Mesenchymal stem cell of Wharton's jelly (primary cell): Measurements from ENCODE around the genes ZNF184, H2AC15, ZNF165, ZKSCAN8, ZSCAN9 and ZSCAN26.

DNA sequence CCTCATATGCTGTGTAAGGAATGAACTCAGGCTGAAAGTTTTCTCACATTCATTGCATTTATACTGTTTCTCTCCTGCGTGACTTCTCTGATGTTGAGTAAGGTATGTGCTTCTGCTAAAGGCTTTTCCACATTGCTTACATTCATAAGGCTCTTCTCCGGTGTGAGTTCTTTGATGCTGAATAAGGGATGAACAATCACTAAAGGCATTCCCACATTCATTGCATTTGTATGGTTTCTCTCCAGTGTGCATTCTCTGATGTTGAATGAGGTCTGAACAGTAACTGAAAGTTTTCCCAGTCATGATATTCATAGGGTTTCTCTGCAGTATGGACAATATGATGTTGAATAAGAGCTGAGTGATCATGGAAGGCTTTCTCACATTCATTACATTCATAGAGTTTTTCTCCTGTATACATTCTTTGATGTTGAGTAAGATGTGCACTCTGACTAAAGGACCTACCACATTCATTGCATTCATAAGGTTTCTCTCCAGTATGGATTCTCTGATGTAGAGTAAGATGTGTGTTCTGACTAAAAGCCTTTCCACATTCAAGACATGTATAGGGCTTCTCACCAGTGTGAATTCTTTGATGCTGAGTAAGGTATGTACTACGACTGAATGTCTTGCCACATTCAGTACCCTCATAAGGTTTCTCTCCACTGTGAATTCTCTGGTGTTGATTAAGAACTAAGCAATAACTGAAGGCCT is 29.5 kb upstream of the ZNF391 start:
- CAGE, long polyA plus RNA: no peak

DNA sequence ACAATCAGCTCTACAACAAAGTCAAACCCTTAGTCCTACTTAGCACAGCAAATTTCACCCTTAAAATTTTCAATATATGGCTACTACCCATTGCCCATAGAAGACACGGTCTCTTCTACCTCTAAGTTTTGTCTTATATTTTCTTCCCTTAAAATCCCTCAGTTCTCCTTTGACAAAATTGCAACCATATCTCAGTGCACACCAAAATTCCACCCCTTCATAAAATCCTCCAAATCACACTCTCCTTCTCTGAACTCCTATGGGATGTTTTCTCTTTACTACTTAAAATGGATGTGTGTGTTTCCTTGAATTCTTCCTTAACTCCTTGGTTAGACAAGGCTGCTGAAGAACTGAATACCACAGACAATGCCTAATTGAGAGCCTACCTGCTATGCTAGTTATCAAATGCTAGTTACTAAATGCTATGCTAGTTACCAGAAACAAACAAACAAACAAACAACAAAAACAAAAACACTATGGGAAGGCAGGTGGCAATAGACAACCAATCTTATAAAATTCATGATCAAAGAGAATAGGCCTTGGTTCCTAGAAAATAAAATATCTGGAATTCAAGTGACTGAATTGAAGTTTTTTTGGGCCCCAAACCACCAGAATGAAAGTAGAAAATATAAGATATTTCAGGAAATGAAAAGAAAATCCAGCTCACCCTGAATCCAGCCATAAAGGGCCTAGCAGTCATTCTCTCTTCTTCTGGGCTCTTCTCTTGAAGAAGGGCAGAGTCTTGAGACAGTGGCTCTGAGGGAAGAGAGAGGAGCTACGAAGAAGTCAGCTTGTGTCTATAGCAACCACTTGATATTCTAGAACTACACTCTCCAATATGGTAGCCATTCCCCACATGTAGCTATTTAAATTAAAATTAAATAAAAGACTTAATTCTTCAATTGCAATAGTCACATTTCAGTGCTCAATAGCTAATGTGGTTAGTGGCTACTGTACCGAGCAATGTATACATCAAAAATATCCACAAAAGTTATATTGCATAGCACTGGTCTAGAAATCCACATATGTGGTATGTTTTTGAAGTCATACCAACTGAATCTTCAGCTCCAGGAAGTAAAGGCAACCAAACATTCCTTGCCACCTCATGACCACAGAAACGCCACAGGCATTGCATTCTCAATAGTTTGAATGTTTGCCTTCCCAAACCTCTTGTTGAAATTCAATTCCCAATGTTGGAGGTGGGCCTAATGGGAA is 18.7 kb upstream of the ZNF391 start:
- CAGE, long polyA plus RNA: no peak

- CAGE, long polyA plus RNA: no peak
These were observed at the start of gene ZNF184 for GRCh38 chr6:27472605-27473439. ZNF184 (minus strand) TSS chr6:27473105.

- CAGE, long polyA plus RNA: no peak
These were observed 59.0 kb upstream of the ZNF184 start for GRCh38 chr6:27531953-27532336.

DNA sequence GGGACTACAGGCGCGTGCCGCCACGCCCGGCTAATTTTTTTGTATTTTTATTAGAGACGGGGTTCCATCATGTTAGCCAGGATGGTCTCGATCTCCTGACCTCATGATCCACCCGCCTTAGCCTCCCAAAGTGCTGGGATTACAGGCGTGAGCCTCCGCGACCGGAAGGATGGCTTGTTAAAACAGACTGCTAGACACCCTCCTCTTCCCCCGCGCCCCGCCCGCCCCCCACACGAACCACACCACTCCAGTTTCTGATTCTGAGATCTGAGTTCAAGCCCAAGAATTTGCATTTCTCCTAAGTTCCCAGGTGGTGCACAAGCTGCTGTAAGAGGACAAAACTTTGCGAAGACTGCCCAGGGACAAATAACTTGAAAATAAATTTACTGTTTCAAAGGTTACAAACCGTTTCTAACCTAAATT is 71.3 kb upstream of the ZNF184 start:
- CAGE, long polyA plus RNA: no peak

DNA sequence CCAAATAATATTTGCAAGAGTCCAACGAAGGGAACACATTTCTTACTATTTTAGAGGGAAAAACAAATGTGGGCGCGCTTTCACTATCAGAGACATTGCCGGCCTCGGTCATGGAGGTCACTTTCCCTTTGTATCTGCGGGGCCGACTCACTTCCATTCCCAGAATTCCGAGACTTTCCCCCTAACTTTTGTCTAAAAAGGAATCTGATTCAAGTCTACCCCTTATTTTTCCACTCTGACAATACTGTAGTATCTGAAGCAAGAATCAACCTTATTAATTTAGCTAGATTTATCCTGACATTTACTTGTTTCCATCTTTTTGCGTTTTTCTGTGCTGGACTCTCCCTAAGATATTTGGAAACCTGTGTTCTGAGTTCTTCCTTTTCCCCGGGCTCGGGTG is 71.8 kb upstream of the ZNF184 start:
- CAGE, long polyA plus RNA: no peak

GRCh38 chr6:27545076-27545880 is 72.4 kb upstream of the ZNF184 start:
- CAGE, long polyA plus RNA: no peak

DNA sequence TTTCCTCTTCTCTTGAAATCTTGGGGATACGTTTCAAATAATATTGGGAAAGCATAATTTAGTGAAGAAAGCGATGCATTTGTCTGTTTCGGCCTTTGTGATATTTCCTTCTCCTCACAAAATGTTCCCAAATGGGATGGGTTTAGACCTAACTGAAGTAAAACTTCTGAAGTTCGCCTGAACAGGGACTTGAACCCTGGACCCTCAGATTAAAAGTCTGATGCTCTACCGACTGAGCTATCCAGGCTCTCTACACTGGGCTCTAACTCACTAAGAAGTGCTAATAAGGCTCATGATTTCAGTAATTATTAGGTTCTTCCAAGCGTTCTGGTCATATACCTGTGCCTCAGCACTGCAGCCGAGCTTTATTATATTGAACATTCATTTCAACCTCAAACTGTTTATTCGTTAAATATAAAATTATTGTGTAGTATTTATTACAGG is 118.8 kb upstream of the ZNF184 start:
- CAGE, long polyA plus RNA: no peak

DNA sequence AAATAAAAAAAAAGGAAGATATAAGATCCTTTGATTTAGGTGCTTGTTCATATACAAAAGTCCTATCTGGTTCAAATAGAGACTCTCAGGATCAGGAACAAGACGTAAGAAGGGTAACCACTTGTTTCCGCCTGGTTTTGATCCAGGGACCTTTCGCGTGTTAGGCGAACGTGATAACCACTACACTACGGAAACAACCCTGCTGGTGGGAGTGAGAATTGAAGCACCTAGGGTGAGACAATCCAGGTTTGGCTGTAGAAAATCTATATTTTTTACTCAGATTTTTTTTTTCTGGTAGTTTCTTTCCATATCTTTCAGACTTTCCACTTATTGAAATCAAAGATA is 157.0 kb downstream of the H2BC13 start:
- CAGE, long polyA plus RNA: no peak

DNA sequence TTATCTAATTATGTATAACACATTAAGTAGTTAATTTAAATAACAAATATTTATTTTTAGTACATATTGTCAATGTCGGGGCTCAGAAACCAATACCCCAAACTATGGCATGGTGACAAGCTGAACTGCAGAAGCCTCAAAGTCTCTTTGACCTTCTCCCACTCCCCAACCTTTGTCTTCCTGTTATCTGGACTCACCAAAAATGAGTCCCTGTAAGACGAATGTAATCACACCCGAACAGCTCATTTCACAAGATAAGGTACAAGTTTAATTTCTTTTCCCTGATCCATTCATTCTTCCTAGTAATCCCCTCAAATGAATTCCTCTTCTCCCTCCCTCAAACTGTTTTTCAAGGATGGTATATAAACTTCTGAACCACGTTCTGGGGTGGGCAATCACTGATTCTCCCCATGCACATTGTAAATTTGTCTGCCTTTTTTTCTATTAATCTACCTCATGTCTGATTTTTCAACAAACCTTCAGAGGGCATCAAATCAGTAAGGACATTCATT is 3.3 kb downstream of the H2AC15 start:
- CAGE, long polyA plus RNA: no peak

DNA sequence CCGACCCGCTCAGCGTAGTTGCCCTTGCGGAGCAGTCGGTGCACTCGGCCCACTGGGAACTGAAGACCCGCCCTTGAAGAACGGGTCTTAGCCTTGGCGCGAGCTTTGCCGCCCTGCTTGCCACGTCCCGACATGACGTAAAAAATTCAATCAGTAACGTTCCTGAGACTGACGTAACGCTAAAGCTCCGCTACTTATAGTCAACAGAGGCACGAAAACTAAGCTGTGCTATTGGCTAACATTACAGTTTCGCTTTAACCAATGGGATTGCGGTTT is at the start of gene H2AC15:
H2AC15 (minus strand) TSS at position 170 of the 276 bp plus-strand sequence.
- CAGE, long polyA plus RNA: no peak

DNA sequence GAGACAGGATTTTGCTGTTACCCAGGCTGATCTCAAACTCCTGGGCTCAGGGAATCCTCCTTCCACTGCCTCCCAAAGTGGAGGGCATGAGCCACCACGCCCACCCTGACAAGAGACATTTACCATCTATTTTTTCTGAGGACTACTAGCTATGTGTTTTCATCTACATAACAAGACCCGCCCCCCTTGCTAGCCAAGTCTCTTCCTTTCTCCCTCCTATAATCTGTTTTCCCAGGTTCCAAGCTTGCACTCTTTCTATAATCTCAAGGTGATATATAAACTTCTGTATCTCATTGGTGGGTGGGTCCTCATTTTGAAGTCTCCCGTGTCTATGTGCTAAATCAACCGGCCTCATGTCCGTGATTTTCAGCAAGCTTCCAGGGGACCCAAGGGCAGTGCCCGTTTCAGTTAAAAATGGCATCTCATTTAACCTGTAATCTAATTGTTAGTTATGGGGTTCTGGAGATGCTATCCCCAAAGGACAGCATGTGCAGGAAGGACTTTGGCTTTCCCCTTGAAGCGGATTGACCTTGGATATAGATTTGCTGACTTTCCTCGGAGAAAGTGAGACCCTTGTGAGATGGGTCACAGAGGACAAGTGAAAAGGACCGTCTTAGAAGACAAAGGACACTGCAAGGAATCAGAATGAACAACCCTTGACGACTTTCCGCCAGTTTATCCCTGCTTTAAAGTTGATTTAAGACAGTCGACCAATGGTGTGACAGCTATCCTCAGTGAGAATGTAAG is 881 bp downstream of the H3C12 start:
- CAGE, long polyA plus RNA: no peak

- CAGE, long polyA plus RNA: no peak
These were observed 1.1 kb downstream of the H2BC17 start for GRCh38 chr6:27894275-27894849.

DNA sequence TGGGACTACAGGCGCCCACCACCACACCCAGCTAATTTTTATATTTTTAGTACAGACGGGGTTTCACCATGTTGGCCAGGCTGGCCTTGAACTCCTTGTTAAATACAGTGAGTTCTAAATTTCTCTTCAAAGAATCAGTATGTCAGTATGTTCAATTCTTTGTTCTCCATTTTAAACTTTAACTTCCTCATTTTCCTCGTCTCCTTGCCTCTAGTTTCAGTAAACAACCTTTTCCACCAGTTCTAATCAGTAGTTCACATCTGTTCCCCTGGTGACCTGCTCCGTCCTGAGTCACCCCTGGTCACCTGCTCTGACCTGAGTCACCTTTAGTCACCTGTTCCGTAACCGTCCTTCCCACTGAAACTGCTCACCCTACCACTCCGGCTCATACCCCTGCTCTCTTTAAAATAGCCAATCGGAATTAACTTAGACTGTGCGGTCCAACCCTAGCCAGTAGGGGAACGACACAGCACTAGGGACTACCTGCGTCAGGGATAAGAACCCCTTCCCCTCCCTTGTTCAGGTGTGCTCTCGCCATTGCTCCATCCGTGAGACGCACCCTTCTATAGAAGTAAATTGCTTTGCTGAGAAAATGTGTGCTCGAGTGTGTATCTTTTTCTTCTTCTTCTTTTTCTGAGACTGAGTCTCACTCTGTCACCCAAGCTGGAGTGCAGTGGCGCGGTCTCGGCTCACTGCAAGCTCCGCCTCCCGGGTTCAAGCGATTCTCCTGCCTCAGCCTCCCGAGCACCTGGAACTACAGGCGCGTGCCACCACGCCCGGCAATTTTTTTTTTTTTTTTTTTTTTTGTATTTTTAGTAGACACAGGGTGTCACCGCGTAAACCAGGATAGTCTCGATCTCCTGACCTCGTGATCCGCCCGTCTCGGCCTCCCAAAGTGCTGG is at the start of gene ZNF165:
ZNF165 (plus strand) TSS at position 808 of the 902 bp plus-strand sequence.
- CAGE, long polyA plus RNA: no peak

DNA sequence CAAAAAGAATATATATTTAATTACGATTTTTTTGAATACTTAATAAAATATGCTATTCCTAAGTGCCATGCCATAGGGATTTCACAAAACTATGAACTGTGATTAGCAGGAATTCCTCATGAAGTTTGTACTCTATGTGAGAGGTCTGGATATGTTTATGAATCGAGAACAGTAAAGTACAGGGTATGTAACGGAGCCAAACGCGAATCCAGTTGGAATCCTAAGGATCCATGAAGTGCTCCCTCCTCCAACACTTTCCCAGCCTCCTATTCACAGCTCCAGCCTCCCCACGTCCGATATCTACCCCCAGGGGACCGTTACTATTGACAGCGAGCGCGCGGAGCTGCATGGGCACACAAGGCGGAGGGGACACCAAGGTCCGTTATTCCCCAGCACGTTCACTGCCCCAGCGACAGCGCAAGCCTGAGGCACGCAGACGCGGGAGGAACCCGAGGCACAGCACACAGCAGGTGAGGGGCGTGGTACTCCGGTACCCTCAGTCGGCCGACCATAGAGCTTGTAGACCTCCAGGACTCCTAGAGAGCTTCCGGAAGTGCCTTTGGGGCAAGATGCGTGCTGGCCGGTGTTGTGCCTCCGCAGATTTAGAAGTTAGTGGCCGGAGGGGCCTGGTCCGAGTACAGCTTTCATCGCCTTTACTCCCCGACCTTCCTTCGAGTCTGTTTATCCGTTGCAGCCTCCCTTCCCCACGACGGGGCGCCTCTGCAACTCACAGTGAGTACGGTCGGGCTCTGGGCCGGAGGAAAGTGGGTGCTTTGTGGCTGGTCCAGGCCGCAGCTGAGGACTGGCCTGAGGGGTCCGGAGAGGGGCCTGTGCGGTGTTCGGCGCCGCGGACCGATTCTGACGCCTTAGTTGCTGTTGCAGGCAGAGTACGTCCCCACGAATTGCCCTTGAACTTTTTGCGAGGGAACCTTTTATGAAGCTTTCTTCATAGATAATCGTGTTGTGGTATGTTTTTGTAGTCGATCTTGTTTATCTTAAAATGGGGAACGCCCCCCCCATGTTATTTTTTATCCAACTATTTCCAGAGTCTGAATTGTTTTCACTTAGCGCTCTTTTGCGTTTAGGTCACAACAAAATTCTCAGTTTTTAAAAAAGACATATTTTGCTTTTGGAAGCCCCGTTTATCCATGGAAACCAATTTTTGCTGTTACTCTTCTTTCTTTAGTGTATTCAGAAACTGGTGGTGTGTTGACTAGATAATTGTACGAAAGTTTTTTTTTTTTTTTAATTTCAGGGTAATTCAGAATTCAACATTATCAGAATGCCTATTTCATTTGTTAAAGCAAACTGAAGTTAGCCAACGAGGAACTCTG is at the start of gene ZKSCAN8:
ZKSCAN8 (plus strand) TSS at position 586 of the 1,334 bp plus-strand sequence.
- CAGE, long polyA plus RNA: no peak

- CAGE, long polyA plus RNA: no peak
These were observed 14.3 kb downstream of the ZKSCAN8 start for GRCh38 chr6:28155930-28156523.

DNA sequence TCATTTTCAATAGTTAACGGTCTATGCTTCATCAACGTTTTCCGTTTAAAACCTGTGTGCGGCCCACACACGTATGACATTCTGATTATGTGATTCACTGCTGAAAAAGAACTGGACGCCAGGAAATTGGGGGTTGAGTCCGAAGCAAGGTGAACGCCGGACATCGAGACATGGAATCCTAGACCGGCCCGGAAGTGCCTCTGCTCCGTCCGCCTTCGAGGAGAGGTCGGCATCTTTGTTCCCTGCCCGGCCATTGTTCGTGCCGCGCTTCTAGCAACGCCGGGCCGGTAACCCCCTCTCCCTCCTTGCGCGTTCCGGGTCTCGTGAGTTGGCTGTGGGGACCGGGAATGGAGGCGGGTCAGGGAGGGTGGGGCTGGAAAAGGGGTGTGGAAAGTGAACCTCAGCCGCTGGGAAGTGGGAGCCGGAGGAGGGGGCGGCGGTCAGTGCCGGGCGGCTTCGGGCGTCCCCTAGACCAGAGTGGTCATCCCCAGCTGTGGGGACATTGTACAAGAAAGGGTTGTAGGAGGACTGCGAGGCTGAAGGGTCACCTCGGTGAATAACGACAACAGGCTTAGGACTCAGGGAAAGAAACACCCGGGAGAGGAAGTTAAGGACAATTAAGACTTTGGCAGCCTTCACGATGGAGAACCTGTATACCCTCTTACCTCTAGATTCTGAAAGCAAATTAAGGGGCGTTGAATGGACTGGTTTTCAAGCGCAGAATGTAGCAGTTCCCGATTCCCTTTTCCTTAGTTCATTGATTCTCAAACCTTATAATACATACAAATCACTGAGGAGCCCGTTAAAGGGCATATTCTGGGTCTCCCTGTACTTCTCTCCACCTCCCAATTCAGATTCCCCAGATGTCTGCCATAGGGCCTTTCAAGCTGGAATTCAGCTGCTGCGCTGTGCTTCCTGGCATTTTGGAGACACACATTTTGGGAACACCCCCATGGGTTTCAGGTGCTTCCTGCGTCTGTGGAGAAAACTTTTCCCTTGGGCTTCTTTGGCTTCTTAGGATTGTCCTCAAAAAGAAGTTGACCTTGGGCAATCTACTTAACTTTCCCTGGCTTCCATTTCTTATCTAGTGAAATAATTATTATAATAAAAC is at the start of gene ZSCAN9:
ZSCAN9 (plus strand) TSS at position 232 of the 1,111 bp plus-strand sequence.
- CAGE, long polyA plus RNA: start-site peak on the plus strand centred at position 246 of the sequence, 56 bp wide, 35 and 28 reads in 2 replicates

DNA sequence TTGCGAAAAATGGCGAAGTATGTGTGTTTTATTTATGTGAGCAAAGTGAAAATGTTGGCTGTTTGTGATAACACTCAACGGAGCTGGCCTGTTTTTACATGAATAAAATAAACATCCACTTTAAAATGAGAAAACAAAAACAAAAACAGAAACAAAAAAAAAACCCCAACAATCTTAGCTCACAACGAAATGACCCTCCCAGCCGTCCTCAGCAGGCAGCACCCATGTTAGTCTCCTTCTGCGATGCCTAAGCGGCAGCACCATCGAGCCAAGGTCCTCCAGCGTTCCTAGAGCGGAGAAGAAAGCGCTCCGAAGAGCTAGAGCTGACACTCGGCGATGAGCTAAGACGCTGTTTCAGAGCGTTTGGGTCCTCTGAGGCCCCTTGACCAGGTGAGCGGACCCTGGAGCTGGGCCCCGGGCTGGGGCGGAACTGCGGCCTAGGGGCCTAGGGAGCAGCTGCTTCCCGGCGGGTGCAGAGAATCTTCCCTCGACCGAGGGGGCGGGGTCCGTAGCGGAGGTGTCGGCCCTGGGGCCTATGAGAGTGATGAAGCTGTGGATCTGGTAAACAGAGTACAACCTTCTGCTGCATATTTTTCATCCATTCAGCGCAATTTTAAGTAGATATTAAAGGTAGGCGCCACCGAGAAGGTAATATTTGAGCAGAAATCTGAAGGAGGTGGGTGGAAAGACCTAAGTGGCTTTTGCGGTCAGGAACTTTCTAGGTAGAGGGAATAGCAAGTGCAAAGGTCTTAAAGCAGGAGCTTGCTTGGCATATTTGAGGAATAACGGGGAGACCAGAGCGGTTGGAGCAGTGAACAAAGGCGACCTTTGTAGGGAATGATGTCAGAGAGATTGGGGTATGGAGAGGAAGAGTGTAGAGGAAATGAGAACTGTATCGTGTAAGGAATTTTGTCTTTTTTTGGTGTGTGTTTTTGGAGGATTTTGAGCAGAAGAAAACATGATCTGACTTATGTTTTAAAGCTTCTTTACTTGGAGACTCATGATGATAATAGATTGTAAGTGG is at the start of gene ZSCAN26:
ZSCAN26 (plus strand) TSS at position 320 of the 1,024 bp plus-strand sequence.
- CAGE, long polyA plus RNA: no peak

DNA sequence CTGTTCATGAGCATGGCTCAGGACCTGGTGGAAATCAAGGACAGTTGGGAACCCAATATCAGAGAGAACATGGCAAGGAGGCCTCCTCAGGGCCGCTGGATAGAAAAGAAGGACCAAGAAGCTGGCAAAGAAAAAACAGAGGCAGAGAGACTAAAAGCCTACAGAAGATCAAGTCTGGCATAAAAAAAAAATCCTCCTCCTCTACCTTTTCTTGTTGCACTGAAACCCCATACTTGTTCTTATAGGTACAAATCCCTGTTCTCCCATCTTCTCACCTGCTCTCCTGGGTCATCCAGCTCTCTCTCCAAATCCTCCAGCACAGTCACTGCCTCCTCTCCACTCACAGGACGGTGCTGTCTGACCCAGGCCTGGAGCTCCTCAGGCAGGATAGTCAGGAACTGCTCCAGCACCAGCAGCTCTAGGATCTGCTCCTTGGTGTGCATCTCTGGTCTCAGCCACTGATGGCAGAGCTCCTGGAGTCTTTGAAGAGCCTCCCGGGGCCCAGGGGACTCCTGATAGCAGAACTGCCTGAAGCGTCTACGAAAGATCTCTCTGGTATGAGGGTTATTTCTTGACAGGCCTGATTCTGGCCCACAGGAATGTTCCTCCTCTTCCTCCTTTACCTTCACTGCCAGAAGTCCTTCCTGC is 7.6 kb downstream of the ZSCAN23 start:
- CAGE, long polyA plus RNA: no peak

GRCh38 chr6:28633871-28634292 is 46.8 kb upstream of the SCAND3 start:
- CAGE, long polyA plus RNA: no peak